Gastroesophageal sphincter (tissue), 4 donors: ENCODE results near the genes EHD2, KDELR1 and LMTK3.

GRCh38 chr19:47712998-47713605 lies at the start of gene EHD2:
EHD2 (plus strand) TSS chr19:47713422.
- PRO-cap: unidirectional peak, plus-strand start at chr19:47713422
- RAMPAGE, long total RNA, 4 experiments: start-site peak on the plus strand in 4 of 4 experiments, at chr19:47713413-47713451 at its widest, 321 to 1,593 reads per replicate

- PRO-cap: no peak
- RAMPAGE, long total RNA, 4 experiments: no peak in any of the 4 experiments
Measured at GRCh38 chr19:47719887-47720133, 6.6 kb downstream of the EHD2 start.

- PRO-cap: no peak
- RAMPAGE, long total RNA, 4 experiments: no peak in any of the 4 experiments
Measured at GRCh38 chr19:47754340-47754953, 9.1 kb downstream of the NOP53 start.

DNA sequence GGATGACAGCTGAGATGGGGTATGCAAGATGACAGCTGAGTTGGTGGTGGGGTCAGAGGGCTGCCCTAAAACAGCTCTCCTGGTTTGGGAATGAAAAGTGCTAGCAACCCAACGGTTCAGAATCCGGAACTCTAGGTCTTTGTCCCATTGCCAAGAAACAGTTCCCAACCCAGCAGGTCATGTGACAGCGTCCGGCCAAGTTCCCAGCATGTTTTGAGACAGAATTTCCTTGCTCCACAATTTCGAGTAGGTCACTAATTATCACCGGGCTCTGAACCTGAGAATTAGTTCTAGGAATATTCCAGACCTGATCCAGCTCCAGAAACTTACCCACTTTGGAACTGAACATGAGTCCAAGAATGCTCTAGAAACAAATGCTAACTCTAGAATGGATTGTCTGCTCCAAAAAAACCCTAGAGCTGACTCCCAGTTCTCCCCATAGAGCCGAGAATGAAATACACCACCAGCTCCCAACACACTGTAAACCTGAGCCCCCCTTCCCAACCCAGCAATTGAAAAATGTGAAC lies 3.5 kb downstream of the SELENOW start:
- PRO-cap: no peak
- RAMPAGE, long total RNA, 4 experiments: no peak in any of the 4 experiments

GRCh38 chr19:47853135-47853430 lies 6.0 kb upstream of the TPRX2 start:
- PRO-cap: no peak
- RAMPAGE, long total RNA, 4 experiments: no peak in any of the 4 experiments

GRCh38 chr19:47865188-47865670 lies 6.2 kb downstream of the TPRX2 start:
- PRO-cap: no peak
- RAMPAGE, long total RNA, 4 experiments: no peak in any of the 4 experiments

GRCh38 chr19:47892349-47892631 lies 6.2 kb upstream of the SULT2A1 start:
- PRO-cap: no peak
- RAMPAGE, long total RNA, 4 experiments: no peak in any of the 4 experiments

GRCh38 chr19:48111249-48111621 lies 618 bp upstream of the PLA2G4C start:
- PRO-cap: no peak
- RAMPAGE, long total RNA, 4 experiments: no peak in any of the 4 experiments

GRCh38 chr19:48169469-48169894 lies 662 bp downstream of the LIG1 start:
- PRO-cap: no peak
- RAMPAGE, long total RNA, 4 experiments: no peak in any of the 4 experiments

- PRO-cap: bidirectional peak, plus-strand start at chr19:48204112, minus-strand start at chr19:48203952
- RAMPAGE, long total RNA, 4 experiments: no peak in any of the 4 experiments
Measured at GRCh38 chr19:48203650-48204535, 33.4 kb downstream of the ZSWIM9 start.

DNA sequence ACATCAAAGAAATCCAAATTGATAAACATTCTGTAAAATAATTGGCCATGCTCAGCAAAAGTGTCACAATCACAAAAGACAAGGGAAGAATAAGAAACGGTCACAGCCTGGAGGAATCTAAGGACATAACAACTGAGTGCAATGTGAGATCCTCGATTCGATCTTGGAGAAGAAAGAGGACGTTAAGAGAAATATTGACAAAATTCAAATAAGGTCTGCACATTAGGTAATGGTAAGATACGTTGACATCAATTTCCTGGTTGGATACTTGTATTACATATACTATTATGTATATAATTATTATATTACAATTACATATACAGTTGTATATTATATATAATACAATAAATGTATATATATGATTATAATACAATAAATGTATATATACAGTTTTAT lies 1.1 kb upstream of the CARD8 start:
- PRO-cap: no peak
- RAMPAGE, long total RNA, 4 experiments: no peak in any of the 4 experiments

GRCh38 chr19:48271544-48272159 lies 1.8 kb downstream of the ZNF114 start:
- PRO-cap: unidirectional peak, minus-strand start at chr19:48271802
- RAMPAGE, long total RNA, 4 experiments: no peak in any of the 4 experiments

- PRO-cap: no peak
- RAMPAGE, long total RNA, 4 experiments: no peak in any of the 4 experiments
Measured at GRCh38 chr19:48308510-48309273, 13.1 kb downstream of the ODAD1 start.

DNA sequence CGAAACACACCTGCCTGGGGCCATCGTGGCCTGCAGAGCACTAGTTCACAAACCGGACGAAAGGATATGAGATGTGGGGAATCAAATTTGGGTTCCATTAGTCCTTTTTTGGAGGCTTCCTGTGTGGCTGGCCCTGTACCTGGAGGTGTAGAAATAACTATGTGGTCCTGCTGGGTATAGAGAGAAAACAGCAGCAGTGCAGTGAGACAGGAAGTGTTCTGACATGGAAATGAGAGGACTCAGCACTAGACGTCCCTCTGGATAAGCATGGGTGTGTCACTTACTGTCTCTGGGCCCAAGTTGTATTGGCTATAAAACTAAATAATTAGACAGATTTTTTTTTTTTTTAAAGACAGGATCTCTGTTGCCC lies 12.3 kb downstream of the KDELR1 start:
- PRO-cap: no peak
- RAMPAGE, long total RNA, 4 experiments: no peak in any of the 4 experiments

GRCh38 chr19:48391086-48391808 lies at the start of gene KDELR1:
KDELR1 (minus strand) TSS chr19:48391551.
- PRO-cap: unidirectional peak, minus-strand start at chr19:48391551
- RAMPAGE, long total RNA, 4 experiments: start-site peak on the minus strand in 4 of 4 experiments, at chr19:48391507-48391557 at its widest, 23 to 100 reads per replicate

- PRO-cap: bidirectional peak, plus-strand start at chr19:48480375, minus-strand start at chr19:48480360
- RAMPAGE, long total RNA, 4 experiments: no peak in any of the 4 experiments
Measured at GRCh38 chr19:48479844-48480536, 10.8 kb downstream of the CYTH2 start.

GRCh38 chr19:48510401-48511178 lies 1.0 kb downstream of the LMTK3 start:
- PRO-cap: no peak
- RAMPAGE, long total RNA, 4 experiments: no peak in any of the 4 experiments

GRCh38 chr19:48511315-48511941 lies at the start of gene LMTK3:
LMTK3 (minus strand) TSS chr19:48511835.
- PRO-cap: no peak
- RAMPAGE, long total RNA, 4 experiments: no peak in any of the 4 experiments

DNA sequence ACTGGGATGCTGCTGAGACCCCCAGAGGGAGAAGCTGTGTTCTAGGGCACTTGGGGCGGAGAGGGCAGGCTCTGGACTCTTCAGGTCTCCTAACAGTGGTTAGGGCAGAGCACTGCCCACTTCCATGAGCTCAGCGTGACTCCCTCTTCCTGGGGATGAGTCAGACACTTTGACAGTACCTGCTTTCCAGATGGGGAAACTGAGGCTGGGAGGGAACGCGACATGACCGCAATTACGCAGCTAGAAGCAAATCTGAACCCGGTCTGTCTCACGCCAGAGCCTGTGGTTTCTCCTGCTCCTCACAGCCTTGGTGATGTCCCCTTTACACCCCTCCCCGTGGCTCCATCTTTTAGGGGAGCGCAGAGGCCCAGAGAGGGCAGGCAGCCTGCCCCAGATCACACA lies 783 bp downstream of the SULT2B1 start:
- PRO-cap: no peak
- RAMPAGE, long total RNA, 4 experiments: no peak in any of the 4 experiments

DNA sequence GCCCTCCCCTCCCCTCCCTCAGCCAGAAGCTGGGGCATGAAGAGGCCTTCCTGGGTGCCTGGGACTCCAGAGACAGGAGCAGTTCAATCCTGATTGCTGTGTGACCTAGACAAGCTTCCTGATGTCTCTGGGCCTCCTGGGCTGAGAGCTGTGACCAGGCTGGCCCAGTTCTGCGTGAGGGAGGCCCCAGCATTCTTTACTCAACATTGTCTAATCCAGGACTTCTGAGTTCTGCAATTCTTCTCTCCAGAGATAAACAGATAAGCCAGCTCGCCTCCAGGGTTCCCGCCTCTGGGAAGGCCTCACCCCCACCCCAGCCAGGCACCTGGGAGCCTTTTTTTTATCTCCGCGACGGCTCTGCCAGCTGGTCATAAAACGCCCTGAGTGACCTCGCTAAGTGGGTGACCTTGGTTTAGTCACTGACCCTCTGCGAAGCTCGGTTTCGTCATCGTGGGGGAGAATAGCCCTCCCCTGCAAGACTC lies 1.7 kb downstream of the SULT2B1 start:
- PRO-cap: no peak
- RAMPAGE, long total RNA, 4 experiments: no peak in any of the 4 experiments